Osteoblast (primary cell): ENCODE measurements around the genes SERPINB3 and DOK6.

DNA sequence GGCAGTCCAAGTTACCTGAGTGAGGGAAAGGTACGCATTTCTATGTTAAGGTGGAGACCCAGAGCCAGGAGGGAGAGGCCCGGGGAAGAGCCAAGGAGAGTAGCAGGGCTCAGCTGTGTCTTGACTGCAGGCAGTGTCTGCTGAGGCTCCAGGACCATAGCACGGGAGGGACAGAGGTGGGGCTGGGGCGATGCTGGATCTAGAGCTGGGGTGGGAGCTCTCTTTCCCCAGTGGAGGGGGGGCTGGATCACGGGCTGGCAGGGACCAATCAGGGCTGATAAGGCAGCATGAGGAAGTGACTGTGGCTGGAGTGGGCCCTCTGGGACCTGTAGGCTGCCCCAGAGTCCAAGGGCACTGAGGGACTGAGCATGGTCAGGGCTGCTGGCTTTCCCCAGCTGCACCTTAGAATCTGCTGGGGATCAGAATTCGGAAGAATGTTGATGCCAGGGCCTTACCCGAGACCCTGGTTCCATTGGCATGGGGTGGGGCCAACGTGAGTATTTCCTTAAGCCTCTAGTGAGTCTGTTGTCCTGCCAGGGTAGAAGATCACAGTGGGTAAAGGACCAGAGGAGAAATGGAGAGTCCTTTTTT is 289.4 kb downstream of the PHLPP1 start:
- CAGE, long polyA plus RNA = no peak
- RRBS = no CpG with 5 or more reads among the region's 8 CpGs

GRCh38 chr18:63126988-63128075 is 192.2 kb downstream of the BCL2 start:
- CAGE, long polyA plus RNA = no peak
- RRBS = no CpG with 5 or more reads among the region's 18 CpGs

DNA sequence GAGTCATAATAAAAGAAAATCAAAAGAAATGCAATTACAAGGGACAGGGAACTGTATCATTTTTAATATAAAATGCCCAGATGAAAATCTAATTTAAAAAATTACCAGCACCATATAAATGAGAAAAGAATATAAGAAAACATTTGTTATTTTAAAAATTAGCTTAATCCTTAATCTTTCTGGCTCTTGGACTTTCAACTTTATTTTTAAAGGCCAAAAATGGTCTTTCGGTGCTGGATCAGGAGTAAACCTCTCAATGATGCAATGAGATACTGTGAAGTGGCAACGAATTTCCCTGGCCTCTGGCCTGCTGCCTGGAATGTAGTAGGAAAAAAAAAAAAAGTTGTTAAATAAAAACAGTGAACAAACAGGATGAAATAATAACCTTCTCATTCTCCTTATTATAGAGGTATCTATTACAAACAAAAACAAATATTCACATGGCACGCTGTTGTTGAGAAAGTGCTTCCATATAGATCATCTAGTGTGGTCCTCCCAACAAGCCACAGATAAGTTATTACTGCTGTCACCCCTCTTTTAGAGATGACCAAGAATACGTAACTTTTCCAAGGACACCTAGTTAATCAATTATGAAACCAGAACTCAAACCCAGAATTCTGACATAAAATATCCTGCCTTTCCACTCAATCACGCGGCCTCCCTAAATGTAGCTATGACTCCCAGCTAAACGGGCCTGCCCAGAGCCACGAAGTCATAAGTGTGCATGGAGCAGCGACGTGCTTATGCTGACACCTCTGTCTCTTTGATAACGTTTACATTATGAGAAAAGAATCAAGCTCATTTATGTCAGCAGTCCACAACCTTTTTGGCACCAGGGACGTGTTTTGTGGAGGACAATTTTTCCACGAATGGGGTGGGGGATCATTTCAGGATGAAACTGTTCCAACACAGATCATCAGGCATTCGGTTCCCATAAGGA is 171.0 kb downstream of the BCL2 start:
- CAGE, long polyA plus RNA = no peak
- RRBS = no CpG with 5 or more reads among the region's 14 CpGs

DNA sequence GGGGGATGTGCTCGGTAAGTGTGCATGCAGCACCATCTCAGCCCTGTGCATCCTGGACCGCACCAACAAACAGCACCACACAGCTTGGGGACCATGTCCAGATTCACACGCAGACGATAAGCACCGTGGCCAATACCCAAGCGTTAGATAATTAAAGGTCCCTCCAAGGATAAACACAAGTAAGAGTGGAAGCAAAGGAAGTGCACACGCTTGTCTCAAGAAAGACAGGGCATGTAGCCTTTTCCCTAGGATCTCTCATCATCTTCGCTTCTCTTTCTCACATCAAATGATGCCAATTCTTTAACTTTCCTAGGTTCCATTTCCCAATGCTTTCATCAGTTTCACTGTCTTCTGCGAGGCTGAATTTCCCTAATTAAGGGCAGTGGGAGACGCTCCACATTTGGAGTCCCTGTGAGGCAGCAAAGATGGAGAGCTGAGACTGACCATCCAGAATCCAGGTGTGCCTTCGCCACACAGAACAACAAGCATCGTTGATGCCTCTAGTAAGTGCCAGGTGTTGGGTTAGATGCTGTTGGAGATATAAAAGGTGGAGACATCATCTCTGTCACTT is 113.3 kb downstream of the BCL2 start:
- CAGE, long polyA plus RNA = no peak
- RRBS = no CpG with 5 or more reads among the region's 12 CpGs

- CAGE, long polyA plus RNA = no peak
- RRBS = no CpG with 5 or more reads among the region's 2 CpGs
Measured at GRCh38 chr18:63218093-63218818, 101.3 kb downstream of the BCL2 start.

DNA sequence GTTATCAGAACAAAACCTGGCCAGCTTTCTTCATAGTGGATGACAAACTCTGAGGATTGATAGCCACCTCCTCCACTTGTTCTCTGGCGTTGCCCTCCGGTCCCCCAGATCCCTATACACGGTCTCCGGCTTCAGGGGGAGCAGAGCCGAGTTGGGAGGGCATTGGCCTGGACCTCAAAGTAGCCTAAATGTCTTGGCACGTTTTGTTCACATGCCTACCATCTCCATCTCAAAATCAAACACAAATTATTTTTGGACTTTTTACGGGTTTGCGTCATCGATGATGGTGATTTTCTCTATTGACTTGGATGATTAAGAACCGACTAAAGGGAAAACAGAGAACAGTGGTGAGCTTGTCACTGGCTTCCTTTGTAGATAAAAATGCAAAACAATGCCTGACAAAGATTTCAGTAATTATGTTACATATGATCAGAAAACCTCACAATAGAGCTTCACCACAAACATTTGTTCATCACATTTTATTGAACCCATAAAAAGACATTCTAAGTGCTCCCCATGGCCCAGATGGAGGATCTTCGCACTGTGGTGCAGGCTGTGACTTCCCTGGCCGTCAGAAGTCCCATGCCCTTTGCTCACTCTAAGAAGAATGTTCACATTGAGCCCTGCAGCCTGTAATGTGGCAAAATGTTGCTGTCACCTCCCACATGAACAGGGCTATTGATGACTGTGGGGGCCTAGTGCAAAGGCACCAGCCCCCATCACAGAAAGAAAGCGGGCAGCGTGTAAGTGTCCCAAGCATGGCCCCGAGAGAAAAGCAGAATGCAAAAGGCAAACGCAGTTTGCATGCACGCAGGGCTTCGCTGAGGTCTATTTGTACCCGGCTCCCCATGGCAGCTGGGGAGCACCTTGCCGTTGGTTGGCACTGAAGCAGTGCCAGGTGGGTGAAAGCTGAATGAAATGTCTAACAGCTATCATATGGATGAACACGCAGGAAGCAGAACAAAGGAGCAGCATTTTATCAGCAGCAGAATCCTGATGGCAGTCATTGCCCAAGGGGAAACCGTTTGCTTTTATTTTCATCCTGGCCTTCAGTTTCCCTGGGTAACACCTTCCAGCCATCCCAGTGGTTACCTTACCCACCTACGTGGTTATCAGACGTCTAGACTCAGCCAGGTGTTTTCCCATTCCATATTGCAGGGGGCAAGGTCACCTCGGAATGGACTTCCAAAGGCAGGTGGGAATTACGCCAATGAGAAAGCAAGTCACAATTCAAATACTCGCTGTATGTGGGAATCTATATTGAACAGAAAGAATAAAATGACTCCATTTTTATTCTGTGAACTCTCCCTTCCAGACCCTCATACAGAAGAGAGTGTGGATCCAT is 60.5 kb downstream of the BCL2 start:
- CAGE, long polyA plus RNA = no peak
- RRBS = no CpG with 5 or more reads among the region's 27 CpGs

- CAGE, long polyA plus RNA = no peak
- RRBS = no CpG with 5 or more reads among the region's 10 CpGs
Measured at GRCh38 chr18:63284023-63284863, 35.3 kb downstream of the BCL2 start.

DNA sequence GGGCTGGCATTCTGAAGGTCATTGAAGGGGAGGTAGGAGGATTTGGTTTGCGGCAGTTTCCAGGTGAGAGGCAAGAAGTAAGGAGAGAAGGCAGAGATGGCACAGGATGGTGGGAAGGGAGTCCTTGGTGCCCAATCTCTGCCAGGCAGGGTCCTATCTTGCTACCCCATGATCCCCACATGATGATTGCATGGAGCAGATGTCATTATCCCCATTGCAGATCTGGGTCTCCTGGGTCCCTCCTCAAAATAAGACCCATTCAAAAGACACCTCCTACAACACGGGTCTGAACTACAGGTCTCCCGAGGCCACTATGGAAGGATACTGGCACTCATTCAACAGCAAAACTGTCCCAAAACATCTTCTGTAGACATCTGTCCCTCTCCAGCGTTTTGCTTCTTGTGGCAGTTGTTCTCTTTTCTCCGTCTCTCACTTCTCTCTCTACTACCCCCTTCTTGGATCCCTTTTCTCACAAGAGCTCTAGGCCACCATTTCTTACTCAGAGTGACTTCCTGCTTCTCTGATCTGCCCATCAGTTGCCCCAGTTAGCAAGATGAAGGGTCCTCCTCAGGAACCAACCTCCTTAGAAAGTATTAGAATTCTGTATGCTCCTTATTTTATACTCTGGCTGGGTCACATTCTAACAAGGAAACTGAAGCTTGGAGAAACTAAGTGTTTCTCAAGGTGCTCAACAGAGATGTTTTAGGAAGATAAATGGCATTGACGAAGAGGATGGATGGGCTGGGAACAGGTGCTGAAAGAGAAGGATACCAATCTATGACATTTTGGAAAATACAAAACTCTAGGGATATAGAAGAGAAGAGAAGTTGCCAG is 32.7 kb downstream of the BCL2 start:
- CAGE, long polyA plus RNA = no peak
- RRBS = no CpG with 5 or more reads among the region's 6 CpGs

DNA sequence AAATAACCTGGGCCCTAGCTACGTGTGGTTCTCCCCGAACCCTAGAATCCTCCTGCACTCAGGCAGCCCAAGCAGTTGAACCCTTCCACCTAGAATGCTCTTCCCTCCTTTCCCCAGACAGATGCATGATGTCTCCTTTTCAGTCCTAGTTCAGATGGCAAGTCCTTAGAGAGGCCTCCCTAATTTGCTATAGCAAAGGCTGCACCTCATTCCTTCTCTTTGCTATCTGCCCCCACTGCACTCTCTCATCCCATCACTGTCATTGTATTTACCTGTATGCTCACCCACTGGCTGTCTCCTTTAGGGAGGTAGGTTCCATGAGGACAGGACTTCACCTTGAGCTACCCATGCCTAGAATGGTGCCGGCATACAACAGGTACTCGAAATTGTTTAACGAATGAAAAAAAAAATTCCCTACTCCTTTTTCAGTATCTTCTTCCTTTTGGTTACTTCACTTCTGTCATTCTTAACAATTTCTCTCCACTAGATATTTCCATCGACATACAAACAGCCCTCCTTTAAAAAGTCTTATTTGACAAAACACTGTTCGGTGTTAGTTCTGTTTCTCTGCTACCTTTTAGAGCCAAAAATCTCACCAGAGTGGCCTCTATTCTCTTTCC is 5.5 kb downstream of the VPS4B start:
- CAGE, long polyA plus RNA = no peak
- RRBS = no CpG with 5 or more reads among the region's 7 CpGs

DNA sequence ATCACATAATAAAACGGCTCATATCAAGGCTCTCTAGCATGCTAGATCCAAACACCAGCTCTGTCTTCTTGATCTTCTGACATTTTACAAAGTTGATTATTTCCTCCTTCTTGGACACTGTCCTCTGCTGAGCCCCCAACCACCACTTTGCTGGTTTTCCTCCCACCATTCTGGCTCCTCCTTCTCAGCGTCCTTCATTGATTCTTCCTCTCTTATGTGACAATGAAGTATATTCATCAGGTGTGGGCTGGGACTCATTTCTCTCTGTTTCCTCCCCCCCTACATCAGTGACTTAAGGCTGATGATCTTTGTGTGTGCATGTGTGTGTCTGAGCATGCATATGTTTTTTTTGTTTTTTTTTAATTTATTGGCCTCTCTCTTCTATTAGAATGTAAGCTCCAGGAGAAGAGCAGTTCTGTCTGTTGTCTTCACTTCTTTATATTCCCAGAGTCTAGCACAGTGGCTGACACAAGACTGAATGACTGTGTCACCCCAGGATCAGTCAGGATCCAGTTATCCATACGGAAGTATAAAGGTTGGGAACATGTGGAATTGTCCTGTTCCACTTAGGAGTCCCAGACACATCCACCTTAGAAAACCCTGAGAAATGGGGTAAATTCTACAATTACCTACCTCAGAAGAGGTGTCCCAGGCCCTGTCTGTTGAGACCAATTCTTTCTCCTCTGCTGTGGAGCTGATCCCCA is 4.8 kb downstream of the VPS4B start:
- CAGE, long polyA plus RNA = no peak
- RRBS = no CpG with 5 or more reads among the region's 3 CpGs

DNA sequence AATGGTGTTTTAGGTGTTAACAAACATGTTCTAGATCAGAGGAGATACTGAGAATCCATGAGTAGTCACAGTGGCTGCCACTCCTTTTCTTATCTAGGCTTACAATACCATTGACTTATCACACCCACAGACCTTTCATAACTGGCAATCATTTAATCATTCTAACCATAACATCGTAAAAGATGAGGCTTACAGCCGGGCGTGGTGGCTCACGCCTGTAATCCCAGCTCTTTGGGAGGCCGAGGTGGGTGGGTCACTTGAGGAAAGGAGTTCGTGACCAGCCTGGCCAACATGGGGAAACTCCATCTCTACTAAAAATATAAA is 18.8 kb upstream of the SERPINB5 start:
- CAGE, long polyA plus RNA = no peak
- RRBS = no CpG with 5 or more reads among the region's 6 CpGs

GRCh38 chr18:63552848-63553309 is 10.7 kb downstream of the SERPINB12 start:
- CAGE, long polyA plus RNA = no peak
- RRBS = no CpG with 5 or more reads among the region's 1 CpG

DNA sequence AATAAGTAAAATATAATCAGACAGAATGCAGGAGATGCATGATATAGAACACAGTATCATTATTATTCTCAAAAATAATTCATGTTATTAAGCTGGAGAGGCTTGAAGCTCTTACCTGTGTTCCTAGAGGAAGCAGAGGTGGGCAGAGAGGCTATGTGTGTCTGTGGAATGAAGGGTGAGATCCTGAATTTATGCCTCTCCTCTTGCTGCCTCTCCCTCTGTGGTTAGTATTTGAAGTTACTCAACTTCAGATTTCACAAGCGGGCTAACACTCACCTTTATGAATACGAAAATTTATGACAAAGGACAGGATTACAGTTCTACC is at the start of gene SERPINB3:
Gene SERPINB3 (minus strand): TSS at position 163 of the 325 bp plus-strand sequence.
- CAGE, long polyA plus RNA = no peak
- RRBS = no CpG with 5 or more reads among the region's 2 CpGs

GRCh38 chr18:65057352-65058004 is 693.3 kb upstream of the CDH7 start:
- CAGE, long polyA plus RNA = no peak
- RRBS = no CpG with 5 or more reads among the region's 10 CpGs

- CAGE, long polyA plus RNA = no peak
- RRBS = 2% methylated on average over 16 of the region's 36 CpGs
Measured at GRCh38 chr18:67516825-67517449, 417 bp upstream of the DSEL start.

DNA sequence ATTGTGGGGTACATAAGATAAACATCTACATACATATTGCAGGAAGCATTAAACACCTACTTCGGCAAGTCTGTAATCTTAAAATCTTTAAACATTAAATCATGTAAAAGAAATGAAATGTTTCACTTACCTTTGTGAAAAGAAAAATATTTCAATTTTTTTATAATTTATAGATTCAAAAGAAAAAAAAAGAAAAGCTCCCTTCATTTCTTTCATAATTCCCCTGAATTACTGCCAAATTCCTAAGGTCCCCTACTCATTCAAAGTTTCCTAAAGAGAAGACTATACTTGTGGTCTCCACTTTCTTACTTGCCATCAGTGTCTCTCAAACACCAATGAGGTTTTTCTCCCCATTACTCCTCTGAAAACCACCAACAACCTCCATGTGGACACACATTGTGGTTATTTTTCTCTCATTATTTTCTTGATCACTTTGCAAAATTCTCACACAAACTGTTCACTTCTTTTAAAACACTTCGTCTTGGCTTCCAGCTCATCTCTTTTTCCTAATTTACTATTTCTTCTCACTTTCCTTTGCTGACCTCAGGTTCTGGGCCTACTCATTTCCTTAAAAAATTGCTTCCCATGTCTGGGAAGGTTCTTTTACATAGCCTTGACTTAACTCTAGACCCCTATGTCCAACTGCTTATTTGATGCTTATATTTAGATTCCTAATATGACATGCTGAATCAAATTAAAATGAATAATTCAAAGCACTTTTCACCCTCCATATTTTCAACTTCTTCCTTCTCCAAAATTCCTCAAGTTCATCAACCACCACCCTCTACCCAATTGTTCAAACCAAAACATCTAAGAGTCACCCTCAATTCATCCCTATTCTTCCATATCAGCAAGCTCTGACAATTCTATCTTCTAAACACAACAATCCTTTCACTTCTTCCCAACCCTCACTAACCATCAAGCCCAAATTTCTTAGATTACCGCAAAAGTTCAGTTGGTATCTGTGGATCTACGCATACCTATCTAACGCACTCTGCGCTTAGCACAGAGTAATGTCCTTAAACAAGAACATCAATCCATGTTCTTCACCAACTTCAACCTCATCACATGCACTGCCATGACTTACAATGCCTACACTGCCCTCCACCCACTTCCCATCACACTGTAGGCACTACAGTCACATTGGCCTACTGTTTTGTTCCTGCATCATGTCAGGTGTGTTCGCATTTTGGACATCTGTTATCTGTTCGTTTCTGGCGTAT is 19.7 kb downstream of the TMX3 start:
- CAGE, long polyA plus RNA = no peak
- RRBS = no CpG with 5 or more reads among the region's 9 CpGs

DNA sequence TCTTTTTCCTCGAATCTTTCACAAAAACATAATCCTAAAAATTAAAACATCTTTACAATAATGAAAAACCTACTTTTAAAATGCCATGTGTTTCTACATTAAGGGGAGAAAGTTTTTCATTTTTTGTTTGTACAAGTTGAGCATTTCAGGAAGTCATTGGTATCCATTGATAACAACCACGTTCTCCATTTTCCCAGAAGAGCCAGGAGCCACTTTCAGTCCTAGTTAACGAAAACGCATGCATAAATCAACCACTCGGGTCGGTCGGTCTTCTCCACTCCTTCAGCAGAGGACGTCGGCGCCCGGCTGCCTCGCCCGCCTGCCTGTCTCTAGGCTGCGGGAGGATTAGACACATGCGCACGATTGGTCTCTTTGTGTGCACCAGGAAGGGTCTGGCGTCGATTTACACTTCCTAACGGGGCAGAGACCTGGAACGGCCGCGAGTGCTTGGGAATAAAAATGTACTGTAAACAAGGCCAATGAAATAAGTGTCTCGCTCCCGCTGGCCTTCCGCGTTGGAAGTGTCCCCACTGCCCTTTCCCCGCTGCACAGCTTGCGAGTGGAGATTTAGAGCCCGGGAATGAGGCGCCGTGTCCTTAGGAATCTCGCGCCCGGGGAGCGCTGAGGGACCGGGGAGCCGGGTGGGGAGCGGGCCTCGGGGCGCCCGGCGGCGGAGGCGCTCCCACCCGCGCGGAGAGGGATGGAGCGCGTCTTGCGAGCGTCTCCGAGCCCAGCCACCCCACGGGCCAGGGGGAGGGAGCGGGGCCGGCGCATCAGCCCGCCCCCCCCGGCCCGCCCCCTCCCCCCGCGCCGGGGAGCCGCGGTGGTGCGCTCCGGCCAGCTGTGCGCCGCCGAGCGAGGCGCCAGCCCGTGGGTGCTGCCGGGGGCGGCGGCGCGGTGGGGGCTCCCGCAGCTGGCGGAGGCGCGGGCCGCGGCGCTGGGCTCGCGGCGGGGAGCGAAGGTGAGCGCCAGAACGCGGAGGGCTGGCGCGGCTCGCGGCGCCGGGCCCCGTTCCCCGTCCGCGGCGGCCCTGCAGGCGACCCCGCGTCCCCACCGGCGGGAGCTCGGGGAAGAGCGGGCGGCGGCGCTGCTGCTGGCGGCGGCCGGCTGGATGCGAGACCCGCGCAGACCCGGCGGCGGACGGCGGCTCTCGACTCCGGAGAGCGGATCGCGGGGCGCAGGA is at the start of gene DOK6:
Gene DOK6 (plus strand): TSS at position 844 of the 1,183 bp plus-strand sequence.
- CAGE, long polyA plus RNA = no peak
- RRBS = 2% methylated on average over 32 of the region's 129 CpGs

DNA sequence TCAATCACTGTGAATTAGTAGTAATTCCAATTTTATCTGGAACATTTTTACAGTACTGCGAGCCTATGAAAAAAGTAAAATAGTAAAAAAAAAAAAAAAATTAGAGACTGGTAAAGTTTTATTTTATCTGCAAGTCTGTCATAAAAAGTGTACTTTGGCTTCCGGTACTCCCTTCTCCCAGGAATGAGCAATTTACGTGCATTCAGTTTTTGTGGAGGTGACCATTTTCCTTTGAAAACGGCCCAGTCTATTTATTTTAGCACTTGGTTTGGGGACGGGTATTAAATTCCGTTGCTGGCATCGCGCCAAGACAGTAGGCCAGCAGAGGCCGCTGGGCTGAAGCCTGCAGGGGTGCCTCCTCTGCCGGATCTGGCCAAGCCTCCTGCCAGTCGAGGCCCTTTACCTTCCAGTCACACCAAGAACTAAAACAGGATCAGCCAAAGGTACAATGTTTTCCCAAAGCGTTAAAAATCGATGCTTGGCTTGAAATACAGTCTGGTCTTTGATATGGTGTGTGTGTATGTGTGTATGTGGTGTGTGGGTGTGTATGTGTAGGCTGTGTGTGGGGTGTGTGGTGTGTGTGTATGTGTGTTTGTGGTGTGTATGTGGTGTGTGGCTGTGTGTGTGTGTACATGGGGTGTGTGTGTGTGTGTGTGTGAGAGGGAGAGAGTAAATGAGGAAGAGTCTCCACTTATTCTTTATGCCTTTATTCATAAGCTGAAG is 175.9 kb downstream of the SOCS6 start:
- CAGE, long polyA plus RNA = no peak
- RRBS = no CpG with 5 or more reads among the region's 13 CpGs

DNA sequence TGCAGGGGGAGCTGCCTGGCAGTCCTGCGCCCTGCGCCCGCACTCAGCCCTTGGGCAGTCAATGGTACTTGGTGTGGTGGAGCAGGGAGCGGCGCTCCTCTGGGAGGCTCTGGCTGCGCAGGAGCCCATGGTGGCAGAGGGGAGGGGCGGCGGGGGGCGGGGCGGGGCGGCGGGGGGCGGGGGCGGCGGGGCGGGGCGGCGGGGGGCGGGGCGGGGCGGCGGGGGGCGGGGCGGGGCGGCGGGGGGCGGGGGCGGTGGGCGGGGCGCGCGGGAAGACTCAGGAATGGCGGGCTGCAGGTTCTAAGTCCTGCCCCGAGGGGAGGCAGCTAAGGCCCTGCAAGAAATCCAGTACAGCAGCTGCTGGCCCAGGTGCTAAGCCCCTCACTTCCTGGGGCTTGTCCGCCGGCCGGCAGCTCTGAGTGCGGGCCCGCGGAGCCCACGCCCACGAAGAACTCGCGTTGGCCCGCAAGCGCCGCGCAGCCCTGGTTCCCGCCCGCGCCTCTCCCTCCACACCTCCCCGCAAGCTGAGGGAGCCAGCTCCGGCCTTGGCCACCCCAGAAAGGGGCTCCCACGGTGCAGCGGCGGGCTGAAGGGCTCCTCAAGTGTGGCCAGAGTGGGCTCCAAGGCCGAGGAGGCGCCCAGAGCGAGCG is 923.6 kb downstream of the SOCS6 start:
- CAGE, long polyA plus RNA = no peak
- RRBS = no CpG with 5 or more reads among the region's 60 CpGs

DNA sequence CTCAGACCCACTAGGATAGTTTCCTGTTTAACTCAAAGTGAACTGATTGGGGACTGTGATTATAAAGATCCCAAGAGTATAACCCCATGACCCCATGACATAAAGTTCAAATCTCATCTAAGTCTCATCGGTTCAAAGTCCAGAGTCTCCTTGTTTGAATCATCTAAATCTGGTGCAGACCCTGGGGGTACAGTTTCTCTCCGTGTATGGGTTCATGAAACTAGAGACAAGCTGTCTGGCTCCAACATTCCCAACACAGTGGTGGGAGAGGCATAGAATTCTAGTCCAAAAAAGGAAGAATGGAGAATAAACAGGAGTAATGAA is 95.6 kb downstream of the NETO1 start:
- CAGE, long polyA plus RNA = no peak
- RRBS = no CpG with 5 or more reads among the region's 2 CpGs